Heart (tissue), 3 donors: ENCODE measurements around the genes OR5A2 and OR5A1.

DNA sequence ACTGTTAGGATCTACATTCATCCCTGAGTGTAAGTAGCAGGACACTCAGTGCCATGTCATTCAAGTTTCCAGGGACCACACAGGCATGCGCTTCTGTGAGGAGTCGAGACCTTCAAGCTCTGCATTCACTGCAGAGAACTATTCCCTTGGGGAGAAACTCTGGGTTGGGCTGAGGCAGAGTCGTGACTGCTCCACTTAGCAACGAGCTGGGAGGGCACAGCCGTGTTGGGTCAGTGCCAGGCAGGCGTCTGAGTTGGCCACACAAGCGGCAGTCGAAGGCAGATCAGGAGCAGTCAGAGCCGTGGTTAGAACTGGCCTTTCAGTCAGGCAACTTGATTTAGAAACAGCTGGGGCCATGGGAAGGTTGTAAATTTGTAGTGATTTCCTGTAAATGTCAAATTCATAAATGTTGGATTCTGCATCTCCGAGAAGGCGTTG, 14.7 kb downstream of the MPEG1 start:
- RAMPAGE, long total RNA, 2 experiments, result no peak in any of the 2 experiments

GRCh38 chr11:59426311-59426855, at the start of gene OR5A2:
OR5A2 (minus strand) TSS chr11:59426413.
- RAMPAGE, long total RNA, 2 experiments, result no peak in any of the 2 experiments

DNA sequence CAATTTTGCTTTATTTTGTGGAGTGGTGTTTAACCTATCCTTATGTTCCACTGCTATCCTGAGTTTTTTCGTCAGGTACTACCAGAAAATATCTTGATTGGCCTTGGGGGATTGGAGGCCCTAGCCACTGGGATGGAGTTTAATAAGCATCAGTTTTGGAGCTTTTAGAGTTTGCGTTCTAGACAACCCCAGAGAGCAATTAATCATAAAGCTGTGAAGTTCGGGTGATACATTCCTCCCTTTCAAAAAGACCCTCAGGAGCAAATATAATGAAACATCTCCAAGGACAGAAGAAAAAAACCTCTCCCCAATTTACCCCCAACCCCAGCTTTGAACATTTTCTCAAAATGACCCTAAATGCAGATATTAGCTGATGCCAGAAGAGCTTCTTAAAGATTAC, at the start of gene OR5A1:
TSS of gene OR5A1 (plus strand) at position 270 of the 400 bp plus-strand sequence.
- RAMPAGE, long total RNA, 2 experiments, result no peak in any of the 2 experiments

DNA sequence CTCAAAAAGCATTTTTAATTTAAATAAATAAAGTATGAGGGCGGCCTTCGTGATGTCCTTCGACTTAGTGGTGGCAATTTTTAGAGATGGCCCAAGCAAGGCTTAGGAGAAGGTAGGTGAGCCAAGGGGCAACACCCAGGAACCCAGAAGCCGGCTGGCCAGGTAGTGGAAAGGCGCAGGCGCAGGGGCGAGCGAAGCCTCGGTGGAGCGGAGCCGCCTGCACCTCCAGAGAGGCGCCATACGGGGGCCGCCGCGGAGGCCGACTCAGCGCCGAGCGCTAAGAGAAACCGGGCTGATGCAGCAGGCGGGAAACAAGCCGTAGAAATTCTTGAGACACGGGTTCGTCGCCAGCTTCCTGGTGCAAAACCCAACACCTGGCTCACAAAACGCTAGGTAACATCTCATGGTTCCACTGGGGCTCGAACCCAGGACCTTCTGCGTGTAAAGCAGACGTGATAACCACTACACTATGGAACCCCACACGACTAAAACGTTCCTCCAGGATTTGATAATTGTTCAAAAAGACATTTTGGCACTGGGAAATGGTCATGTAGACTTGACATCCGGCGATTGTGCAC, 39.0 kb downstream of the OR4D9 start:
- RAMPAGE, long total RNA, 2 experiments, result no peak in any of the 2 experiments

- RAMPAGE, long total RNA, 2 experiments, result no peak in any of the 2 experiments
Observed at GRCh38 chr11:59551964-59552297, 40.6 kb downstream of the OR4D9 start.

GRCh38 chr11:59575687-59576779, 39.5 kb downstream of the OSBP start:
- RAMPAGE, long total RNA, 2 experiments, result no peak in any of the 2 experiments

DNA sequence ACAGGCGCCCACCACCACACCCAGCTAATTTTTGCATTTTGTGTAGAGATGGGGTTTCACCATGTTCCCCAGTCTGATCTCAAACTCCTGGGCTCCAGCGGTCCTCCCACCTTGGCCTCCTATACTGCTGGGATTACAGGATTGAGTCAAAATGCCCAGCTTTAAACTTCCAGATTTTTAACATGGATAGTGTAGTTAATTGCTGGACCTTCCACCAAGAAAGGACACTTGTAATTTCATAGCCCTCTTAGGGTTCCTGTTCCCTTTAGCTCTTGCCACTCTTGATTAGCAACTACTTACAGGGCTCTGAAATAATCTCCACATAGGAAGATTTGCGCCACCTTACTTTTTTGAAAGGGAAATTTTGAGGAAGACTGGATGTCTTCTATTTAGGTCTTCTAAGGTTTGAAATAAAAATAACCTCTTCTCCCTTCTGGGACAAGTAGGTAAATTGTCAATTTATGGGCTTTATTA, 2.8 kb downstream of the MS4A4A start:
- RAMPAGE, long total RNA, 2 experiments, result no peak in any of the 2 experiments

GRCh38 chr11:60366951-60367477, 11.3 kb upstream of the MS4A7 start:
- RAMPAGE, long total RNA, 2 experiments, result no peak in any of the 2 experiments

GRCh38 chr11:60381571-60382572, 3.5 kb downstream of the MS4A7 start:
- RAMPAGE, long total RNA, 2 experiments, result no peak in any of the 2 experiments

DNA sequence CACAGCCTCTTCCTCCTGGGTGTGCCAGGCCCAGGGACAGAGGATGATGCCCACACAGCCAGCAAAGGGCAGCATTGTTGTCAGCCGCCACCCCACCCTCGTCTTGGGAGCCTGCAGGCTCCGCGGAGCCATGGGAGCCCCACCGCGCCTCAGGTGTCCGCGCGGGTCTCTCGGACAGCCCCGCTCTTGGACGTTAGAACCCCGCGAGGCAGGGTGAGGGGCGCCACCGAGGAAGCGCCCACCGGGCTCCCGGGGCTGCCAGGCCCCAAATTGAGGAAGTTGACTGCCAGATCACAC, 83.9 kb upstream of the MS4A8 start:
- RAMPAGE, long total RNA, 2 experiments, result no peak in any of the 2 experiments

- RAMPAGE, long total RNA, 2 experiments, result no peak in any of the 2 experiments
Observed at GRCh38 chr11:60759261-60760009, 2.8 kb downstream of the MS4A15 start.

- RAMPAGE, long total RNA, 2 experiments, result no peak in any of the 2 experiments
Observed at GRCh38 chr11:60932565-60933237, 8.4 kb downstream of the TMEM132A start.

DNA sequence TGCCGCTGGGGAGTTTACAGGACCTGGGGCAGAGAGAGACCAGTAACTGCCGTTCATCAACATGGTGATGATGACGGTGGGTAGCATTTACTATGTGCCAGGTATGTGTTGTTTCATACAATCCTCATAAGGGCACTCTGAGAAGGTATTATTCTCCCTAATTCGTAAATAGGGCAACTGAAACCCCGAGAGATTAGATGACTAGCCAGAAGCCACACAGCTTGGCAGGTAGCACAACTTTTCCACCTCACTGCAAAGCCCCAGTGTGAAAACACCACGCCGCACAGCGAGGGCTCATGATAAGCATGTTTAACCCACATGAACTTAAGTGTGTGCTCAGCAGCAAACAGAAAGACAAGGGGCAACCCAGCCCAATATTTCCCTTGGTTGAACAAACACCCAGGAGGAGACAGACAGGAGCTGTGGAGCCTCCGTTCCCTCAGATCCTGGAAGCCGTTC, 52.1 kb downstream of the CD6 start:
- RAMPAGE, long total RNA, 2 experiments, result no peak in any of the 2 experiments

GRCh38 chr11:61042601-61042930, 59.7 kb upstream of the CD5 start:
- RAMPAGE, long total RNA, 2 experiments, result no peak in any of the 2 experiments

GRCh38 chr11:61102650-61103611, 642 bp downstream of the CD5 start:
- RAMPAGE, long total RNA, 2 experiments, result no peak in any of the 2 experiments

GRCh38 chr11:61149814-61150302, 11.4 kb downstream of the VPS37C start:
- RAMPAGE, long total RNA, 2 experiments, result no peak in any of the 2 experiments

GRCh38 chr11:61356503-61357076, 5.1 kb downstream of the CYB561A3 start:
- RAMPAGE, long total RNA, 2 experiments, result no peak in any of the 2 experiments

DNA sequence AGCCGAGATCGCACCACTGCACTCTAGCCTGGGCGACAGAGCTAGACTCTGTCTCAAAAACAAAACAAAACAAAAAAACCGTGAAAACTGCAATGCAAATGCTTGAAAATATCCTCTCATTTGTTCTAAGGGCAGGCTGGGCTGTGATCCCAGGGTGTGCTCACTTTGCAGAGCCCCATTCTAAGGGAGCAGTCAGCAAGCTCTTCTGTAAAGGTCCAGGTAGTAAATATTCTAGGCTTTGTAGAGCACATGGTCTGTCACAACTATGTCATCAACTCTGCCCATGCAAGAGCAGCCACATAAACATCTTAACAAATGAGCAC, 1.5 kb downstream of the CYB561A3 start:
- RAMPAGE, long total RNA, 2 experiments, result no peak in any of the 2 experiments

DNA sequence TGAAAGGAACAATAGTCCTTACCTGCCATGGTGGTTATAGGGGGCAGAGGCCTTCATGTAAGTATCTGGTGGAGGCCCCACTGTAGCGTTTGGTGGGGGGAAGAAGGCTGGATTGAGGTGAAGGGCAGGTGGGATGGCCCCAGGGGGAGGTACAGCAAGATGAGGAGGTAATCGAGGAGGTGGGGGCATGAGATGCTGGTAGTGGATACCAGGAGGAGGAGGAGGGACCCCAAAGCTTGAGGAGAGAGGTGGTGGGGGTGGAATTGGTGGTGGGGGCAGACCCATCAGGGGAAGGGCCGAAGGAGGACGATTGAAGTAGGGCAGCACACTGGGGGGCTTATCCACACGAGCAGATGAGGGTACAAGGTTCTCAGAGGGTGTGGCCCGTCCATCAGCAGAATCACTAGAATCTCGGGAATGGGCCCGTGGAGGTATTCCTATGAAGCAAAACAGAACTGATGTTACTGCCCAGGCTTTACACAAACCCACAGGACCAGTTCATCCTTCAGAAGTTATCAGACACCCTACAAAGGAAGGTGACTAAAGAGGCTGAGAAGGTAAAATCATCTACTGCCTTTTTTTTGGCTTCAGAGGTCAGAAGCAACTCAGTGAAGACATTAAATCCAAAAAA, 13.6 kb downstream of the CPSF7 start:
- RAMPAGE, long total RNA, 2 experiments, result no peak in any of the 2 experiments

GRCh38 chr11:61454183-61455027, 24.5 kb downstream of the SDHAF2 start:
- RAMPAGE, long total RNA, 2 experiments, result no peak in any of the 2 experiments